ENCODE measurements around the genes PTPN9, ODF3L1 and TMEM266.

DNA sequence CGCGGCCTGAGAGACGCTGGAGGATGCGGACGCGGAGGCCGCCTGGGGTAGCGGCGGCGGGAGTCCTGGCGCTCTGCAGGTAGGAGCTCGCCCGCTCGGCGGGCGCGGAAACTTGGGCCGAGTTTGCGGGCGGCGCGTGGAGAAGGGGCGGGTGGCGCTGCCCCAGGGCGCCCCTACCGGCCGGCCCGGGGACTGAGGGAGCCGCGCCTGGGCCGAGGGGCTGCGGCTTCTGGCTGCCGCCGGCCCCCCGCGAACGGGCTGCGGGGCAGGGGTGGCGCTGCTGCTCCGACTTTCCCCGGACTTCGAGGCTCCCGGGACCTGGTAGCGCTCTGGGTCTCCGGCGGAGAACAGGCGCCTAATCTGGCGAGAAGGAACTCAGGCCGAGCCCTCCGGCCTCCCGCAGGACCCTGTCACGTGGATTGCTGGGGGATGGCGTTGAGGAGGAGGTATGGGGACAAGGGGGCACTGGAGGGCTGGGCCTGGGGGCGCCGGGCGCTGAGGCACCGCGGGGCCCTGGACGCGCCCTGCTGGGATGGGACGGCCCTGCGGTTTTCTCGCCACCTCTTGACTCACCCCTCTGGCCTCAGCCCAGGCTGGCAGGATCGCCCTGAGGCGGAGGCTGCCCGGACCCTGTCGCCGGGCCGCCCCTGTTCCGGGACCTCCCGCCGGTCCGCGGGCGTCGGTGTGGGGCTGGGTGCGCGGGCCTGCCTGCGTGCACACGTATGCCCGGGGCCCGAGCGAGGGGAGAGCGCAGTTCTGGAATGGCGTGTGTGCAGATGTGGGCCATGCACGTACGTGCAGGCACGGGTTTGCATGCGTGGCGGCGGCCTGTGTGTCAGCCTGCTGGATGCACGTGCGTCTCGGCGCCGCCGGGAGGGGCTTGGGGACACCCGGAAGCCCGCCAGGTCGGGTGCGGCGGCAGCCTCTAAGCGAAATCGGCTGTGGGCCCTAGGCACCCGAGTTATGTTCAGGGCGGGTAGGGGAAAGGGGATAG is 596 bp downstream of the C15orf39 start:
- PRO-cap, 3 experiments: peak in 3 of 3 experiments; most common plus-strand start position 191 of the sequence (in 2); most common minus-strand start position 772 of the sequence (in 2)
- RRBS: 2% methylated on average over 34 of the region's 106 CpGs

- PRO-cap, 3 experiments: no peak in any of the 3 experiments
- RRBS: no CpG with 5 or more reads among the region's 11 CpGs
These were observed 3.0 kb downstream of the C15orf39 start for GRCh38 chr15:75204507-75205226.

DNA sequence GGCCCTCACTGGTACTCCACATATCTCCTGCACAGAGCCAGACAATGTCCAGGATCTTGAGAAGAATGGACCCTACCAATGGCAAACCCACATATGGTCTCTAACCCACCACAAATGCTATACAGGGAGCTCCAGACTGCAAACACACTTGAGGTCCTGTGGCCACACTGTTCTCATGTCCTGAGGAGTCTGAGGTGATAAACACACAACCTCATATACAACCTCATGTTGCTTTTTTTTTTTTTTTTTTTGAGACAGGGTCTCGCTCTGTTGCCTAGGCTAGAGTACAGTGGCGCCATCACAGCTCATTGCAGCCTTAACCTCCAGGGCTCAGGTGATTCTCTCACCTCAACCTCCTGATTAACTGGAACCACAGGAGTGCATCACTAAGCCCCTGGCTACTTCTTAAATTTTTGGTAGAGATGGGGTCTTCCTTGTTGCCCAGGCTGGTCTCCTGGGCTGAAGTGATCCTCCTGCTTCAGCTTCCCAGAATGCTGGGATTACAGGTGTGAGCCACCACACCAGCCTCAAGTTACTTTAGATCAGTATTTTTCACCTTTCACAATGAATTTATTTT is 4.3 kb downstream of the NEIL1 start:
- PRO-cap, 3 experiments: no peak in any of the 3 experiments
- RRBS: no CpG with 5 or more reads among the region's 2 CpGs

GRCh38 chr15:75369100-75369317 is 602 bp upstream of the MAN2C1 start:
- PRO-cap, 3 experiments: no peak in any of the 3 experiments
- RRBS: no CpG with 5 or more reads among the region's 4 CpGs

- PRO-cap, 3 experiments: no peak in any of the 3 experiments
- RRBS: no CpG with 5 or more reads among the region's 6 CpGs
These were observed 17.6 kb upstream of the MAN2C1 start for GRCh38 chr15:75386076-75386399.

DNA sequence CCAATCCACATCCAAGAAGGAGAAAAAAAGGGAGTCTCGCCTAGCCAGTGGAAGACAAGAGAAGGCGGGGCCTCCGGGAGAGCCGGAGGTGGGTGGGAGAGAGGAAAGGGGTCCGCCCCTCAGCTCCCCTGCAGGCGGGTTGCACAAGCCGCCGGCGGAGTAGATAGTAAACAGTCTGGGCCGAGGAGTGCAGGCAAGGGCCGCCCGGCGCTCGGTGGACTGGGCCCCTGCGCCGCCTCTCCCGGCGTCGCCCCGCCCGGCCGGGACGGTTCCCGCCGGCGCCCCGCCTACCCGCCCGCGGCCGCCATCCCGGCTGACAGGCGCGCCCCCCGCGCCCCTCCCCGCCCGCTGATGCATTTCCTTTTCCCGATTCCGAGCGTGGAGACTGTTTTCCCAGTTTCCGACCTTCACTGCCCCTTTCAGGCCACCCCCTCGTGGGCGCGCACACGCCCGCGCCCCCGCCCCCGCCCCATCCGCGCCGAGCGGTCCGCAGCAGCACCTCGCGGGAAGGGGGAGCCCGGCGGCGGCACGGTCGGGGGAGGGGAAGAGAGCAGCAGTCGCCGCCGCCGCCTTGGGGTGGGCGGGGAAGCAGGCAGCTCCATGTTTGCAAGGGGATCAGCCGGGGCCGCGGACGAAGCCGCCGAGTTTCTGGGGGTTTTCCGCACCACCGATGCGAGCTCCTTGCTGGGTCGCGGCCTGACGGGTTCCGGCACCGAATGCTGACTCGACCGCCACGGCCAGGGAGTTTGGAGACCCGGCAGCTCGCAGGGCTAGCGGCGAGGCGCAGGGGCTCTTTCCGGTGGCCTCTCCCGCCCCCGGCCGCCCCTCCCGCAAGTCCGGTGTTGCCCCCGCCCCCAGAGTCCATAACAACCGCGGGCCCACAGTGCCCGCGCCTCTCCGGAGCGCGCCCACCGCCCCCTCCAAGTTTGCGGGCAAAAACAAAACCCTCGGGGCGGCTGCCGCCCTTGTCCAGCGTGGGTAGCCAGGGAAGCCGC is 3.0 kb upstream of the SIN3A start:
- PRO-cap, 3 experiments: peak in 3 of 3 experiments; most common plus-strand start position 173 of the sequence (in 3); most common minus-strand start position 318 of the sequence (in 3)
- RRBS: 1% methylated on average over 55 of the region's 110 CpGs

- PRO-cap, 3 experiments: peak in 3 of 3 experiments; most common plus-strand start chr15:75579437 (in 2); most common minus-strand start chr15:75579213 (in 1)
- RRBS: no CpG with 5 or more reads among the region's 64 CpGs
These were observed at the start of gene PTPN9 for GRCh38 chr15:75579163-75579922. PTPN9 (minus strand) TSS chr15:75579315.

GRCh38 chr15:75627703-75628141 is 2.2 kb upstream of the SNUPN start:
- PRO-cap, 3 experiments: no peak in any of the 3 experiments
- RRBS: no CpG with 5 or more reads among the region's 1 CpG

DNA sequence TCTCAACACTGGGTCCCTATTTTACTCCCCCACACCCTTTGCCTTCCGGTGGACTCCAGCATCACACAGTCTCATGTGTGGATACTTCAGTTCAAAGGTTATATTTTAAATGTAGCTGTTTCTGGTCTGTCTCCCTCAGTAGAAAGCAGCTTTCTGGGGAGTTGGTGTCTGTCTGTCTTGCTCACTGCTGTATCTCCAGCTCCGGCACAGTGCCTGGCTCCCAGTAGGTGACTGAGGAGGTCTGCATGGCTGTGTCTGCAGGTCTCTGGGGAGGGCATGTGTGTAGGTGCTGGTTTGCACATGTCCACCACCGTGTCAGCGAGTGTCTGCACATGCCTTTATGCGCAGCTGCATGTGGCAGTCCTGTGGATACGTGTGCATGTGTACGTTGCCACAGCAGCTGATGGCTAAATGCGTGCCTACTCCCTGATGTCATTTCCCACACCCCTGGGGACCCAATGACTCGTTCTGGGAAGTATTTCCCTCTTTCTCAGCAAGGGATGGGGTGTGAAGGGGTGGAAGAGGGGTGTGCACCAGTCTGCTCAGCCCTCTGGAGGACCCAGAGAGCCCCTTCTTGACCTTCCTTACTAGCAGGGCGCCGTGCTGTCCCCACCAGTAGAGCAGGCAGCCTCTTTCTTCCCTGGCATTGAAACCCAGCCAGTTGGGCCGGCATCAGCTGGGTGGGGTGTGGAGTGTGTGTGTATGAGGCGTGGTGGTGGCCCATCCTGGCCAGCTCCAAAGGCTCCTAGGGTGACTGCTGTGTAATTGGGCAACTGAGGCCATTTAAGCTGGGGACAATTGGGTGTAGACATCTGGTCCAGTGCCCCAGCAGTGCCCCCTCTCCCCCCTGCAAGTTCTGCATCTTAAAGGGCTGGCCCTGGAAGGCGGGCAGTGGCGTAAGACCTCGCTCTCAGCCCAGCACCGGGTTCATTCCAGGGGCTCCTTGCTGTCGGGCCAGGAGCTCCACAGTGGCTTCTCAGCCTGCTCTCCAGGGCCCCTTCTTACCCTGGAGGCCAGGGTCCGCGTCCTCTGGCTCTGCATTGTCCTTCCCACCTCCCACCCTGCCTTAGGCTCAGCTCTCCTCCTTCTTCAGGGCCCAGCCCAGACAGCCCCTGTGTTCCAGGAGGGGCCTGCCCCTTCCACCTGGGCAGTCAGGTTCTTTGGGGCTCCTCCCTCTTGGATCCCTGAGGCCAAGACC is 19.2 kb downstream of the SNX33 start:
- PRO-cap, 3 experiments: no peak in any of the 3 experiments
- RRBS: no CpG with 5 or more reads among the region's 20 CpGs

- PRO-cap, 3 experiments: no peak in any of the 3 experiments
- RRBS: no CpG with 5 or more reads among the region's 9 CpGs
These were observed 25.0 kb downstream of the SNX33 start for GRCh38 chr15:75672601-75673318.

DNA sequence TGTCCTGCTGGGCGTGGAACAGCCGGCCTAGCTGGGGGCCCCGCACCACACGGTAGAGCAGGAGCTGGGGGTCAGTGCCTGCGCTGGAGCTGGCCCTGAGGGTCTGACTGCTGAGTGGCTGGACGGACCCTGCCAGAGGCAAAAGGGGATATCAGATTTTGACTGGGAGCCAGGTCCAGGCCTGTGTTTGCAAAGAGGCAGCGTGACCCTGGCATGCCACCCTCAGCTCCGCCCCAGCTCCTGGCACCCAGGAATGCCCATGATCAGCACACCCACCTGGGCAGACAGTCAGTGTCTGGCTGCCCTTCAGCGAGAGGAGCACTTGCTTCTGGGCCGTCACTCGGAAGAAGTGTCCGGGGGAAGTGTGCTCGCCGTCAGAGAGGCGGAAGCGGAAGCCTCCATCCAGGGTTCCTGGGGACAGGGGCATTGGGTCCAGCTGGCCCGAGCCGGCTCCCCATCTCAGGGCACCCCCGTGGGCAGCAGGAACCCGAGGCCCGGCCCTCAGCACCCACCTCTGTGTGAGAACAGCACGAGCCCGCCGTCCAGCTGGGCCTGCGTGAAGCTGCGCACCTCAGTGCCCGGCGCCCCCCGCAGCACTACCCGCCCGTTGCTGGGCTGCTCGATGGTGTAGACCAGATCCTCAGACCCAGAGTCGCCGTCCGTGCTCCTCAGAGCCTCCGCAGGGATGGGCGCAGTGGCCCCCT is 30.2 kb downstream of the CSPG4 start:
- PRO-cap, 3 experiments: no peak in any of the 3 experiments
- RRBS: 69% methylated on average over 6 of the region's 37 CpGs

DNA sequence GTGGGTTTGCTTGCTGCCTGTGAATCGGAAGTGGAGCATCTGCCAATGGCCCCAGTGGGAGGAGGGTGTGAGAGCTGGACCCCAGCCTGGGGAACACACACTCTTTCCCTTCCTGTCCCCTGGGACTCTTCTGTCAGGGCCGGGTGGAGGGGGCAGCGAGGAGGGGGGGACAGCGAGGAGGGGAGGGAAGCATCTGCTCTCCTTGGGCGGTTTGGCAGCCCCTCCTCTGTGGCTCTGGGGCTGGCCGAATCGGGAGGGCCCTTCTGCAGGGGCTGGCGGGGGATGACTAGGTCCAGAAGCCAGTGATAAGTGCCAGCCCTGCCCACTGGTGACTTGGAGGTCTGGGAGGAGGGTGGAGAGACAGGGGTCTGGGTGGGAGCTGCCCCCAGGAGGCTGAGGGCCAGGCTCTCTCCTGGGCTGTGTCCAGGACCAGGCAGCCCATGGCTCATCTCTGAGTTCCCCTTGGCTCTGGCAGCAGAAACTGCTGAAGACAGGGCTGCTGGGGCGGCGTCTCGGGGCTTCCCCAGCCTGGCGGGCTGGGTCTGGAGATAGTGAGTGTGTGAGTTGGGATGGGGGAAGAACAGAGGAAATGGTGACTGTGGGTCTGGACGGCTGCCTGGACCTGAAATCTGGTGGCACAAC is 12.3 kb downstream of the CSPG4 start:
- PRO-cap, 3 experiments: no peak in any of the 3 experiments
- RRBS: no CpG with 5 or more reads among the region's 13 CpGs

DNA sequence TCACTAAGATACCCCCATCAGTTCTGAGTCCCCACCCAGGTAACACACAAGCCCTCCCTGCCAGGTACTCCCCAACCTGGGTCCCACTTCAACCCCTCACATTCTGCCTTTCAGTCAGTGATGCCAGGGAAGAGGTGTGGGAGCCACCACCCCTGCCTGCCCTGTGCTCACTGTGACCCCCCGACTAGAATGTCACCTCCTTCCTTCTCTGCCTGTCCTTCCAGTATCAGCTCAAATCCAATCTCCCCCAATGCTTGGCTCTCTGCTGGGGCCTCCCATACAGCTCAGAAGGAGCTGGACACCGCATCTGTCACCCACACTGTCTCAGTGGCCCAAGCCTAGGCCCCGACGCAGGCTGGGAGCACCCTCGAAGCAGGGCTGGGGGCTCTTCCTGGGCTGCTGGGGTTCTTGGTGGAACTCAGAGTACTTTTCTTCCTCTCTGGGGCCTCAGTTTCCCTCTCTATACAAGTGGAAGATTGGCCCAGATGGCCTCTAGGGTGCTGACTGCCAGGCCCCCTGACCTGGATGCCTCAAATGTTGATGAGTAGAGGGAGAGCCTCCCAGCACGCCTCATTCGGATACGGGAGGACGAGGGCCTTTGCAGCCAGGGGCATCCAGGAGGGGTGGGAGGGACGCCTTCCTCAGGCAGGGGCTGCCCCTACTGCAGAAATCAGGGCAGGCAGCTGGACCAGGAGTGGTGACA is 2.4 kb downstream of the CSPG4 start:
- PRO-cap, 3 experiments: no peak in any of the 3 experiments
- RRBS: no CpG with 5 or more reads among the region's 10 CpGs

- PRO-cap, 3 experiments: peak in 2 of 3 experiments; most common plus-strand start chr15:75724041 (in 1); most common minus-strand start chr15:75723893 (in 1)
- RRBS: no CpG with 5 or more reads among the region's 7 CpGs
These were observed at the start of gene ODF3L1 for GRCh38 chr15:75723792-75724318. ODF3L1 (plus strand) TSS chr15:75724041.

GRCh38 chr15:75775259-75775813 is 51.5 kb downstream of the ODF3L1 start:
- PRO-cap, 3 experiments: no peak in any of the 3 experiments
- RRBS: no CpG with 5 or more reads among the region's 8 CpGs

DNA sequence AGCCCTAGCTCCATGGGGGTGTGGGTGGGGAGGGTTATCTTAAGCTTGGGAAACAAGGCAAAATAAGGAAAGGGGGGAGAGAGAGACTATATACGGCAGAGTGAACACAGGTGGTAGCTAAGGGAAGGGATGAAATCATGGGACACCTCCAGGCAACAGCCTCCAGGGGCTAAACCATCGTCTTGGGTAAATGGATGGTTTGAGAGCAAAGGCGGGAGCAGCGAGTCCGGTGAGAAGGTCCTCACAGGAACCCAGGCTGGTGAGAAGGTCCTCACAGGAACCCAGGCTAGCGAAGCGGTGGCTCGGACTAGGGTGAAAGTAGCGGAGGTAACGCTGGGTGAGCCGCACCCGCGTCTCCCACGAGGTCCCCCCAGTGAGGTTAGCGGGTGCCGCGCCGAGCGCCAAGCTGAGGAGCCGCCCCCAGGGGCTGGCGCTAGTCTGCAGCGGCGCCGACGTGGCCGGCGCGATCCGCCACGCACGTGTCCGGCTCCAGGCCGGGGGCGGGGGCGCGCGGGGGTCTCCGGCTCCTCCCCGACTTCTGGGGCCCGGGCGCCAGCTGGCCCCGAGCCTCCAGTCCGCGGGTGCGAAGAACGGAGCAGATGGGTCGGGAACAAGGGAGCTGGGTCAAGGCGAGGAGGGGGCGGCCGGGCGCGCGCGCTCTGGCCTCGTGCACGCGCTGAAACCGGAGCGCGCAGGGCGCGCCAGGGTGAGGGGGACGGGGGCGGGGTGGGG is 441 bp upstream of the UBE2Q2 start:
- PRO-cap, 3 experiments: peak in 3 of 3 experiments; most common plus-strand start position 573 of the sequence (in 3); most common minus-strand start position 375 of the sequence (in 2)
- RRBS: 2% methylated on average over 14 of the region's 64 CpGs

DNA sequence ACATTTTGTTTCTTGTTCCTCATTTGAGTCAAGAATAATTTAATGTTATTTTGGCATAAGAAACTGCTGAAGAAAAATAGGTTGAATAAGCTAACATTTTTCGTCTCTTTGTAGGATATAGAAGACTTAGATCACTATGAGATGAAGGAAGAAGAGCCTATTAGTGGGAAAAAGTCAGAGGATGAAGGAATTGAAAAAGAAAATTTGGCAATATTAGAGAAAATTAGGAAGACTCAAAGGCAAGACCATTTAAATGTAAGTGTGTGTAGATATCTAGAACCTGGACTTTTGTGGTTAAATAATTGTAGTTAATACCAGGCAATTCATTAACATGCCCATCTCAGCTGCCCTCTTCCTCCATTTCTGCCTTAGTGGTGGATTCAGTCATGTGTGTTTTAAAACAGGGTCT is 30.1 kb downstream of the UBE2Q2 start:
- PRO-cap, 3 experiments: no peak in any of the 3 experiments
- RRBS: no CpG with 5 or more reads among the region's 1 CpG

- PRO-cap, 3 experiments: no peak in any of the 3 experiments
- RRBS: 4% methylated on average over 31 of the region's 102 CpGs
These were observed at the start of gene TMEM266 for GRCh38 chr15:76059500-76060439. TMEM266 (plus strand) TSS chr15:76059985.

DNA sequence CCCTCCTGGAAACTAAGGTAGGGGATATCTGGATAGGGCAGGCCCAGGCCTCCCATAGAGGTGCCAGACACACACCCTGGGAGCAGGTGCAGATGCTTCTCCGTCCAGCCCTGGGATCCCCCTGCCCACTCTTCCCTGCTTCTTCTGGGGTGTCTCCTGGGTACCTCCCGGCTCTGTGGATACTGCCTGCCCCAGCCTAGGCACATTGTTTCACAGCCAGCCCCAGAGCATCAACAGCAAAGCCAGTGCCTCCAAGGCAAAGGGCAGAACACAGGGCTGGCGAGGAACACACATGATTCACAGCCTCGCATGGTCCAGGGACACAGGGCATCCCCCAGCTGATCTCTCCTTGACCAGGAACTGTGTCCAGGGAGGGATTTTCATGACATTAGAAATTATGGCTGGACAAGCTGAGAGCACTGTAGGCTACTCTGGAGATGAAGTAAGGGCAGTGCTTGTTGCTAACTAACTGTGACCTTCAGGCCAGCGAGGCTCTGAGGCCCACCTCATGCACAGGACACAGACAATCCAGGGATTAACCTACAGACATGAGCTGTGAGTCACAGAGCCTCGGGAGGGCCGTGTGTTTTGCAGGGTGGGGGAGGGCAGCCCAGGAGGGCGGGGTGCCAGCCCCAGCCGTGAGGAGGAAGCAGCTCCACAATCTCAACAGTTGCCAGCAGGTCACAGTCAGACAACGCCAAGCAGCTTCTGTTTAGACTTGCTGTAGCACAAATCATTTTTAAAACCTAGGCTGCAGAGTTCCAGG is 115.0 kb downstream of the ETFA start:
- PRO-cap, 3 experiments: no peak in any of the 3 experiments
- RRBS: no CpG with 5 or more reads among the region's 10 CpGs

DNA sequence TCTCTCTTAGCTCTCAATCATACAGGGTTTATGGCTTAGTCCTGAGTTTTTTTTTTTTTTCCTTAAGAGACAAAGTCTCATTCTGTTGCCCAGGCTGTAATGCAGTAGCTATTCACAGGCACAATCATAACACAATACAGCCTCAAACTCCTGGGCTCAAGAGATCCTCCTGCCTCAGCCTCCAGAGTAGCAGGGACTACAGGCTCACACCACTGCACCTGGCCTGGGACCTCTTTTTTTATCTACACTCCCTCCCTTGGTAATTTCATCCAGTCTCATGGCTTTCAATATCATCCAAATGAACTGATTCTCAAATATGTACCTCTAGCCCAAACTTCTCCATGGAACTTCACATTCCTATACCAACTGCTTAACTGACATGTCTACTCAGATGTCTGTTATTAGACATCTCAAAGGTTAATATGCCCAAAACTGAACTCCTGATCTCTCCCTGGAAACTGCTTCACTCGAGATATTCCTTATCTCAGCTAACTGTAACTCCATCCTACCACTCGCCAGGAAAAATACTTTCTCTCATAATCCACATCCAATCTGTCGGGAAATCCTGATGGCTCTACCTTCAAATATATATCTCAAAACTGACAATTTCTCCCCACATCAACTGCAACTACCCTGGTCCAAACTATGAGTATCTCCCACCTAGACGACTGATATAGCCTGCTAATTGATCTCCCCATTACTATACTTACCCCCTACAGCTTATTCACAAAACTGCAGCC is 31.3 kb downstream of the ETFA start:
- PRO-cap, 3 experiments: no peak in any of the 3 experiments
- RRBS: no CpG with 5 or more reads among the region's 4 CpGs

Data from breast (tissue), 4 donors.